Testis (tissue), 5 donors: ENCODE data around the genes RDX, ALG9 and DRD2.

DNA sequence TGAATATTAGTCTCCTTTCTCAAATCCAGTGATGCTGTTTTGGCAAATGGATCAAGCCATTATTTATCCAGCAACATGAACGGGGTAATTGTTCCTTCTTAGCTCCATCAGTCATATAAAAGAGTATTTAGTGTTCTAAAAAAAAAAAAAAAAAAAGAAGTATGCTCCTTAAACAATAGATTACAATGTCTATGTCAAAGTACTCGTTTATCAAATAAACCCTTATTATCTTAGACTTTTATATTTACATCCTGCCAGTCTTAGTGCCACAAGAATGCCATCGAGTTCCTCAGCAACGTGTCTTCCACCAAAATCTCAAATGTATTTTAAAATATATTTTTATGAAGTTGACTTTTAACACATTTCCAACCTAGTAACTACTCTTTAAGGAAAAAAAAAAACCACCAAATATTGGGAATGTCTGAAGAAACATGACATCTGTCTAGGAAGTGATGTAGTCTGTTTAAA lies 1.2 kb downstream of the RDX start:
- PRO-cap, 3 experiments: peak in 1 of 3 experiments; most common minus-strand start position 306 of the sequence (in 1)
- RAMPAGE, long total RNA, 2 experiments: no peak in any of the 2 experiments
- RRBS: no CpG with 5 or more reads among the region's 4 CpGs

DNA sequence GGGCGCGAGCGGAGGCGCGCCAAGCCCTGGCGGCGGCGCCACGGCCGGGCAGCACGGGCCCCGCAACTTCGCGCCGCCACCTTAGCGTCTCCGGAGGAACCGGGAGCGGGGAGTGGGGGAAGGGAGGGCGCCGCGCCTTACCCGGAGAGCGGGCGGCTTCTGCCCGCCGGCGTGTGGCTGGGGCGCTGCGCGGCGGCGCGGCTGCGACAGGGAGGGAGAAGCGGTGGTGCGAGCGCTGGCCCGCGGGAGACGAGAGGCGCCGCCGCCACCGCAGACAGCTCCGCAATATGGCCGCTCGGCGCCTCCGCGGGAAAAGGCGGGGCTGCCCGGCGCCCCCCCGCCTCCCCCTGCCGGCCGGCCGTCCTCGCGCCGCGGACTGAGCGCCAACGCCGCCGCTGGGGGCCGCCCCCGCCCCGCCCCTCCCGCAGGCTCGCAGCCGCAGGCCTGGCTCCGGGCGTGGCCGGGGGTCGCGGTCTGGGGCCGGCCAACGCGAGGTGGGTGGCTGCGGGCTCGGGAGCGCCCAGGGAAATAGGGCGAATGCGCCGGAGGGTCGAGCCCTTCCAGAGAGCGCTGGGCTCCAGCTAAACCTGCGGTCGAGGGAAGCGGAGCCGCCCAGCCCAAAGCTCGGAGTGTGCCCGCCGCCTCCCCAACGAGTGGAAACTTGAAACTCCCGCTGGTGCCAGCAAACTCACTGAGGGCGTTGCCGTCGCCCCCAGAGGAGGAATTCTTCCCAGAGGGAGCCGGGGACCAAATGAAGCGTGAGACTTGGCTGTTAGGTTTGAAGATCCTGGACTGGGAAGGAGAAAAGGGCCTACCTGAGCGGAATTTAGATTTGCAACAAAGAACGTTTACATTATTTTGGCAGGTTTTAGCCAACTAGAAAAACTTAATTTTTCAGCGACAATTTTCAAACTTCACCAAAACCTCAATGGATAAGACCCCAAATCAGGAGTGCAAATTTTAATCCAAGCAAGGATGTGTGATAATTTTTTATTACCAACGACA lies at the start of gene RDX:
Gene RDX (minus strand): TSS at position 289 of the 1,005 bp plus-strand sequence.
- PRO-cap, 3 experiments: peak in 3 of 3 experiments; most common plus-strand start position 166 of the sequence (in 2); most common minus-strand start position 287 of the sequence (in 3)
- RAMPAGE, long total RNA, 2 experiments: no peak in any of the 2 experiments
- RRBS: 2% methylated on average over 33 of the region's 106 CpGs

DNA sequence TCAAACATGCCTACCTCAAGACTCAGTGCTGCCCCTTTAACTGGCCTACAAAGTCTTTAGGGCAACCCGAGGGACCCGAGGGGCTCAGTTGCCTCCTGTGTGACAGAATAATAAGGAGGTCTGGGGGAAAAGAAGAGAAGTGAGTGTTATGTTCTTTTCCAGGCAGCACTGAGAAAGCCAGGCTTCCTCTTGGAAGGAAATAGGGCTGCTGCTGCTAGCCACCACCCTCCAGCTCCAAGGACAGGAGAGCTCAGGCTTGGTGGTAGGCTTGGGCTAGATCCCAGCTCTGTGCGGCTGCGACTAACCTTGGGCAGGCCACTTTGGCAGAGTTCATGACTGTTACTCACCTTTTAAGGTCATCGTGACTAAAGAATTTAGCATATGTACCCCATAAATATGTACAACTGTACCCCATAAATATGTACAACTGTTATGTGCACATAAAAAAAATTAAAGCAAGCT lies 124.9 kb upstream of the POU2AF2 start:
- PRO-cap, 3 experiments: peak in 3 of 3 experiments; most common minus-strand start position 170 of the sequence (in 3)
- RAMPAGE, long total RNA, 2 experiments: no peak in any of the 2 experiments
- RRBS: no CpG with 5 or more reads among the region's 5 CpGs

DNA sequence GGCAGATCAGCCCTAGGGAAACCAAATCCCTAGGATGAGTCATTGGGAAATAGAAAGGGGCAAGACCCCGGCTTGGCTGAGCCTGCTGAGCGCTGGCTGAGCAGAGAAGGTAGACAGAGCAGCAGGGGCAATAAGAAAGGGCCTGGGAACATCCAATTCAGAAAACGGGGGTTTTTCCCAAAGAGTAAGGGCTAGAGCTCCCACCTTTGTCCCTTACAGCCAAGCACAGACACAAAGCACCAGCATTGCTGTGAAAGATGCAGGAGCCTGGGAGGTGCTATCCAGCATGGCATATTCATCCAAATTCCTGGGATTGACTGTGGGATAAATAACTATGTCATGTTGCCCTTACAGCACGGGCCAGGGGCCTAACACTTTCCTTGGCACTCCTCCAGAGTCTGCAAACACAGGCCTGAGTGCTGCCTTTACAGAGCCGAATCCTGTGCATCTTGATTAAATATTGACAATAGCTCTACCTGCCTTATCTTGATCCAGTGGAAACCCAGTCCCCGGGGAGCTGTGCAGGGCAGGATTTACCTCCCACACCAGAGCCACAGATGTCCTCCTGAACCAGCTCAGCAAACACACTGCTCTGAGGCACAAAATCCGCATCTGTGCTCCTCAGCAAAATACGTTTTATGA lies 36.2 kb downstream of the POU2AF3 start:
- PRO-cap, 3 experiments: no peak in any of the 3 experiments
- RAMPAGE, long total RNA, 2 experiments: no peak in any of the 2 experiments
- RRBS: no CpG with 5 or more reads among the region's 8 CpGs

GRCh38 chr11:111361878-111362347 lies 17.2 kb downstream of the POU2AF1 start:
- PRO-cap, 3 experiments: no peak in any of the 3 experiments
- RAMPAGE, long total RNA, 2 experiments: no peak in any of the 2 experiments
- RRBS: no CpG with 5 or more reads among the region's 6 CpGs

DNA sequence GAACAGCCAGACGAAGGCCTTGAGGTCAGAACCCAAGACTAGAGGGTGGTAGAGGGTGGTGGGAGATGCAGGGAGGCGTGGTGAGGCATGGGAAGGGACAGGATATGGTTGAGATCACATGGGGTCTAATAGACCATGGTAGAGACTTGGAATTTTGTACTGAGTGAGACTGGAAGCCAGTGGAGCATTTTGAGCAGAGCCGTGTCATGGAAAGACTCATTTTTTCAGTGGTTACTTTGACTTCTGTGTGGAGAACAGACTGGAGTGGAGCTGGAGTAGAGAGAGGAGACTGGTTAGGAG lies 61.1 kb downstream of the SIK2 start:
- PRO-cap, 3 experiments: no peak in any of the 3 experiments
- RAMPAGE, long total RNA, 2 experiments: no peak in any of the 2 experiments
- RRBS: no CpG with 5 or more reads among the region's 3 CpGs

DNA sequence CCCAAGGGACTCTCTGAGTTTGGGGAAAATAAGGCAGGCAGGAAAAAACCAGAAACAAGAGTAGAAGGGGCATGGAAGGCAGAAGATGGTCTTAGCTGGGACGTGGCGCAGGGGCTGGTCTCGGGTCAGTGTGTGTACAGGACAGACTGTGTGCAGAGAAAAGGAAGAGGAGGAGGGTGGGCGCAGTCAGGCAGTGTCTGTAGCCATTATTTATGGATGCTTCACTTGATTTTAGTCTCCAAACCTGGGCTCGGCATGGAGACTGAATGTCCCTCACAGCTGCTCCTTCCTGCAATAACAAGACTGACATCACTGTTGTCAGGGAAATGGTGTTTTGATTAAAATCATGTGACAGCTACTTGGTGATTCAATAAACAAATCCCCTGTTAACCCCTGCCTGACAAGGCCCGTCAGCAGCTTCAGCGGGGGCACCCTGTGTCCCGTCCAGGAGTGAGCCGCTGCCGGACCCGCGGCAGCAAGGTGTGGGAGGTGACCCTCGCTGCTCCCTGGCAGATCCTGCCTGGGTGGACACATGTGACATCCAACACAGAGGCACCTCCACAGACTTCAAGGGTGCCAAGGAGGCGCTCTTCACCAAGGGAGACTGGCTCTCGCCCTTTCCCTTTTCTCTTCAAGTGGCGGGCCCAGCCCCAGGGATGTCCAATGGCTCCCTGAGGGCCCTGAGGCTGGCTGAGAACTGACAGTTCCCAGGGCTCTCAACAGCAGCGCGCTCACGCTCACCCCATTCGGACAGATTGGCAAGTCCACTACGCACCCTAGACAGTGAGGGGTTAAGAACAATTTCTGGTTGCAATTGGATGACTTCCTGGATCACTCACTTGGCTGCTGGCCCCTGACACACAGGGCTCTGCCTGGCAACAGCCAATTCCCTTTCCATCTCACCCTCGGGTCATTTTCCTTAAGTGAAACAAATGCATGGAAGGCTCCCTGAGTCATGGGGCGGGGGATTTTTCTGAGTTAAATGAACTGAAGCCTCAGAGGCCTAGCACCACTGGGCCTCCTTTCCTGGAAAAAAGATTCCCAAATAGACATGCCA lies 30.8 kb downstream of the PPP2R1B start:
- PRO-cap, 3 experiments: peak in 3 of 3 experiments; most common plus-strand start position 981 of the sequence (in 2); most common minus-strand start position 299 of the sequence (in 2)
- RAMPAGE, long total RNA, 2 experiments: no peak in any of the 2 experiments
- RRBS: no CpG with 5 or more reads among the region's 23 CpGs

DNA sequence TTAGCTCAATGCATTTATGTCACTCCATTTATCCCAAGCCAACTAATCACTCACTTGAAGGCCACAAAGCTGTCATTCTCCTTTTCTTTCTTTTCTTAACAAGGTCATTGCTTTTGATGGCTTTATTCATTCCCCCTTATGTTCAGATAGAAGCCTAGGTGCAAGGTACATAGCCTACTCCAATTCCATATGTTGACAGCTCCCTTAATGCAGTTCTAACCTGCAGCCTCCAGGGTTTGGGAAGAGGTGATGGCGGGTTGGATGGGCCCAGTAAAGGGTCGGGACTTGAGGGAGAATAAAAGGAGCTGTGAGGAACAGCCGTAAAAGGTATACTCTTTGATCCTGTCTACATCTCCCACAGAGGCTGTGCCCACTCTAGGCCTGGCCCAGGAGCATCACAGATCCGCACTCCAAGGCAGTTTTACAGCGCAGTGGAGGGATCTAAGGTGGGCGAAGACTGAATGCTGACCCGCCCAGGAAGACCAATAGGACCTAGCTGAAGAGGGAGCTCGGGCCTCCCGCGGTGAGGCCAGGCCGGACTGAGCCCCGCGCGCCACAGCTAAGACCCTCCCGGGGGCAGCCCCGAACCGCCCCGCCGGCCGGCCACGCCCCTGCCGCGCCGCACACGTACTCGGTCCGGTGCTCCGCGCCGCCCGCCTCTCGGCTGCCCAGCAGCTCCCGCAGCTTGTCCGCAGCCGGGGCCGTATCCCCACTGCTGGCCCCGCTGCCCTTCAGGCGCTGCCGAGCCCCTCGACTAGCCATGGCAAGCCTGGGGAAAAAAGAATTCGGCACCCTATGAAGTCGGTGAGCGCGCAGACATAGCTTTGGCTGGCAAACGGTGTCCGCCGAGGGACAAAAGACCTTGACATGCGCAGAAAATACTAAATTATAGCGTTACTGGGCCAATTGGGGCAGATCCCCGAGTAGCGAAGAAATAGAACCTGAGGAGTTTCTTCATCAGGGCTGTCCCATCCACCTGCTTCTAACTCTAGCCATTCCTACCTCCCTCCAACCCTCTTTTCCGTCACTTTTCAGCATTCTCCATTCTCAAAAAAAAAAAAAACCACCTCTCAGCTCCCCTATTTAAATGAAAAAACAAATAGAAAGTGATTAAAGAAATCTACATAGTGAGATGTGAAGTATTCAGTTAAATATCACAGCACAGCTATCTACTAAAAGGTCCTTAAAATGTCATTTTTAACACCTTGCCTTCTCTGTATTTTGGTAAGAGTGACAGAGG lies at the start of gene ALG9:
Gene ALG9 (minus strand): TSS at position 861 of the 1,240 bp plus-strand sequence.
- PRO-cap, 3 experiments: peak in 3 of 3 experiments; most common plus-strand start position 628 of the sequence (in 3); most common minus-strand start position 557 of the sequence (in 3)
- RAMPAGE, long total RNA, 2 experiments: start-site peak on the minus strand in 2 of 2 experiments, centred at positions 567 to 813 of the sequence, 46 to 208 reads per replicate
- RRBS: 1% methylated on average over 15 of the region's 52 CpGs

DNA sequence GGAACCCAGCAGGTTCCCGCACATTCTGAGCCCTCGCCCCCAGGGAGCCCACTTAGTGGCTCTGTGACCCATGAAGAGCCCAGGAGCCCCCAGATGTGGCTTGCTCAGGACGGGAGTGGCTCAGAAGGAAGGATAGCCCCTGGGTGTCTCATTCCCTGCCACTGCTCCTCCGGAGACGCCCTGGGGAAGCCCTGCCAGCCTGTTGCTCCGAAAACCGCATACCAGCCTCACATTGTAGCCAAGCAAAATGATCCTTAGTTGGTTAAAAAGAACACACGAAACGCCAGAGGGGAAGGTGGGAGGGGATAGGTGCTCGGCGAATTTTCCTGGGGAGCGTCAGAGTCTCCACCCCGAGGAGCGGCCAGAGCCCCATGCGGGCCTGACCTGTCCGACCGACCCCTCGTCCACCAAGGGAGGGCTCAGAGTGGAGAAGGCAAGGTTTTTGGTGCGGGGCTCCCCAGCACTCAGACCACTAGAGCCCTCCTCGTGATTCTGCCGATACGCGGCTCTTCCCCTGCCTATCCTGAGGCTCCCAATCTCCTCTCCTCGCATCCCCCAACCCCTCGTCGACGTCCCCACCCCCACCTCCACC lies 39.5 kb downstream of the DIXDC1 start:
- PRO-cap, 3 experiments: peak in 3 of 3 experiments; most common plus-strand start position 364 of the sequence (in 3); most common minus-strand start position 525 of the sequence (in 3)
- RAMPAGE, long total RNA, 2 experiments: no peak in any of the 2 experiments
- RRBS: no CpG with 5 or more reads among the region's 27 CpGs

GRCh38 chr11:111984893-111985568 lies 40.2 kb upstream of the DLAT start:
- PRO-cap, 3 experiments: no peak in any of the 3 experiments
- RAMPAGE, long total RNA, 2 experiments: no peak in any of the 2 experiments
- RRBS: no CpG with 5 or more reads among the region's 3 CpGs

DNA sequence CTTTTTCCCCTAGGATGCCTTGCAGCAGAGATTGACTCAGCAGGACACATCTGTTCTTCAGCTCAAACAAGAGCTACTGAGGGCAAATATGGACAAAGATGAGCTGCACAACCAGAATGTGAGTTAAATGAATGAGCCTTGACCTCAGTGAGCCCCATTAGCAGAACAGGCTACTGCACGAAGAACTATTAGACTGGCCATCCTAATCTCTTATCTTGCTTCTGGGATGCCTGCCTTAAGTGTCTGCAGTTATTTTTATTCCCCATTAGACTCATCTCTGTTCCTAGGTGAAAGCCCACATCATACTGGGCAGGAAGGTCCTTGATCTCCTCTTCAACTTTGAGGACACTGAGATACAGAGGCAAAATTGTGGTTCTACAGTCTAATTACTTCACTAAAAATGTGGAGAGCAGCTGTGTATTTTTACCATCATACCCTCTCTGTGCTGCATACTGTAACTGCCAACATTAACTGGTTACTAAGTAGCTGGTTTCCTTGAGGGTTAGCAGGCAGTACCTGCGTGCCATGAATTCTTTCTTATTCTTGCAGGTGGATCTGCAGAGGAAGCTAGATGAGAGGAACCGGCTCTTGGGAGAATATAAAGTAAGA lies 32.7 kb upstream of the DLAT start:
- PRO-cap, 3 experiments: no peak in any of the 3 experiments
- RAMPAGE, long total RNA, 2 experiments: no peak in any of the 2 experiments
- RRBS: no CpG with 5 or more reads among the region's 3 CpGs

GRCh38 chr11:112006577-112007477 lies 18.4 kb upstream of the DLAT start:
- PRO-cap, 3 experiments: no peak in any of the 3 experiments
- RAMPAGE, long total RNA, 2 experiments: no peak in any of the 2 experiments
- RRBS: no CpG with 5 or more reads among the region's 11 CpGs

- PRO-cap, 3 experiments: no peak in any of the 3 experiments
- RAMPAGE, long total RNA, 2 experiments: no peak in any of the 2 experiments
- RRBS: no CpG with 5 or more reads among the region's 9 CpGs
Measured at GRCh38 chr11:112016130-112016897, 8.9 kb upstream of the DLAT start.

GRCh38 chr11:112225684-112226221 lies 475 bp upstream of the PTS start:
- PRO-cap, 3 experiments: no peak in any of the 3 experiments
- RAMPAGE, long total RNA, 2 experiments: no peak in any of the 2 experiments
- RRBS: no CpG with 5 or more reads among the region's 13 CpGs

DNA sequence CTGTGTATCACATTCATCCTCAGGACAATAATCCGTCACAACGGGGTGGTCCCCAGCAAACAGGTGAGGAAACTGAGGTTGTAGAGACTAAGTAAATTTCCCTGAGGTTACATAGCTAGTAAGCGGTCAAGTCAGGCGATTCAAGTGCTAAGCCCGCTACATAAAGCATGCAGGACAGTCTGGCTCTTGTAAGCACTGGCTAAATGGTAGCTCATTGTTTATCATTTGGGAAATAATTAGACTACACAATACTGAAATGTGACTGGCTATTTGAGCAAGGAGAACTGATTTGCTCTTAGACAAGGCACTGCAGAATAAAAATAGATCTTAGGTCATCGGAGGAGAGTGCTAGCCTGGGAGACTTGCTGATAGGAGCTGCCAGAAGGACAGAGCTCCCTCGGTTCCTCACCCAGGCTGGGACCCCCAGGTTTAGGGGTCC lies 184.5 kb upstream of the NCAM1 start:
- PRO-cap, 3 experiments: no peak in any of the 3 experiments
- RAMPAGE, long total RNA, 2 experiments: no peak in any of the 2 experiments
- RRBS: no CpG with 5 or more reads among the region's 7 CpGs

GRCh38 chr11:113056801-113057534 lies 95.7 kb downstream of the NCAM1 start:
- PRO-cap, 3 experiments: no peak in any of the 3 experiments
- RAMPAGE, long total RNA, 2 experiments: no peak in any of the 2 experiments
- RRBS: no CpG with 5 or more reads among the region's 5 CpGs

DNA sequence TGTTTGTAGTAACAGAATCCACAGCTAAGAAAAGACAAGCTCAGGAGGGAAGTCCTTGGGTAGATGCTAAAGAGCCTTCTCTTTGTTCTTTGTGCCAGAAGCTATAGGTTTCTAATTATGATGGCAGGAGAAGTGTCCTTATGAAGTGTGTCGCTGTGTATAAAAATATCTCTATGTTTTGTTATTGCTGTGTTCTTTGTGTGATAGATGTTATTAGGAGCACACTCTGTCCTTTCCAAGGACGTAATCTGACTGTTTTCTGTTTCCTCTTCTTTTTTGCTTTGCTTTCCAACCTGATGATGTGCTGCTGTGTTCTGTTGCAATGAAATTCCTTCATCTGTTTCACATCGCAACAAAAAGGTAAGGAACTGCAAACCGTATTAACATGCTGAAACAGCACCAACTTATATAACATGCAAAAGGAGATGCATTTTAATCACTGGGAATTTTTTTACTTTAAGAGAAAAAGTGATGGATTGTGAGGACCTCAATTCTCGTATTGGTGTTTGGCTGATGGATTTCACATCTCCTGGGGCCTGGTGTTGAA lies 171.9 kb downstream of the NCAM1 start:
- PRO-cap, 3 experiments: peak in 1 of 3 experiments; most common minus-strand start position 175 of the sequence (in 1)
- RAMPAGE, long total RNA, 2 experiments: start-site peak on the plus strand in 1 of 2 experiments, centred at position 285 of the sequence, 26 reads per replicate
- RRBS: no CpG with 5 or more reads among the region's 5 CpGs

- PRO-cap, 3 experiments: no peak in any of the 3 experiments
- RAMPAGE, long total RNA, 2 experiments: no peak in any of the 2 experiments
- RRBS: no CpG with 5 or more reads among the region's 4 CpGs
Measured at GRCh38 chr11:113155946-113156748, 158.2 kb upstream of the TTC12 start.

DNA sequence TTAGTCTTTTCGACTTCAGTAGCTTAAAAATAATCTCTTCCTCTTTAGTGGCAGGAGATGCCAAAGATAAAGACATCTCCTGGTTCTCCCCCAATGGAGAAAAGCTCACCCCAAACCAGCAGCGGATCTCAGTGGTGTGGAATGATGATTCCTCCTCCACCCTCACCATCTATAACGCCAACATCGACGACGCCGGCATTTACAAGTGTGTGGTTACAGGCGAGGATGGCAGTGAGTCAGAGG lies 110.2 kb upstream of the TTC12 start:
- PRO-cap, 3 experiments: no peak in any of the 3 experiments
- RAMPAGE, long total RNA, 2 experiments: no peak in any of the 2 experiments
- RRBS: no CpG with 5 or more reads among the region's 8 CpGs

DNA sequence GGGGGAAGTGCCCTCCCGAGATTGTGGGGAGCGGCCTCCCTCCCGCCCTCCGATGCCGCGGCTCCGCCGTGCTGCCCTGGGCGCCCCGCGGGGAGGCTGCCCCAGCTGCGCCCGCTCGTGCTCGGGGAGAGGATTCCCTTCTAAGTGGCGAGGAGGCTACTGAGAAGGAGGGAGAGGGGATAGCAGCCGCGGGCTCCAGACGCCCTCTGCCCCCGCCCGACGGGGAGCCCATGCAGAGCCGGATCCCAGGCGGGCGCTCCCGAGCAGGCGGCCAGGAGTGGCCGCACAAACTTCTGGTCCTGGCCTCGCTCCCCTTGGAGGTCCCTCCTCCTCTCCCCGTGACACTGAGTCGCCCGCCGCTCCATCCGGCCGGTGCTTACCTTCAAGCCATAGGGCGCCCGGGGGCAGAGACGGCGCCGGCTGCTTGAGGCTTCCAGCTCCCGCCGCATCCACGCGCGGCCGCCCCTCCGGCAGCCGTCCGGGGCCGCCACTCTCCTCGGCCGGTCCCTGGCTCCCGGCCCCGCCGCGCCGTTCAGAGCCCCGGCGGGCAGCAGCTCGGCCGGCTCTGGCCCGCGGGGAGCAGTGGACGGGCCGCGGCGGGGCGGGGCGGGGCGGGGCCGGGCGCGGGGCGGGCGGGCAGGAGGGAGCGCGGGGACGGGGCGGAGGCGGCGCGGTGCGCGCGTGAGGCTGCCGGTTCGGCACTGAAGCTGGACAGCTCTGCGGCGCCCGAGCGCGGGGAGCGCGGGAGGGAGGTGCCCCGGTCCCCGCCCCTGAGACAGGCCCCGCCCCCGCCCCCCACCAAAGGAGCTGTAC lies at the start of gene DRD2:
Gene DRD2 (minus strand): TSS at position 703 of the 813 bp plus-strand sequence.
- PRO-cap, 3 experiments: no peak in any of the 3 experiments
- RAMPAGE, long total RNA, 2 experiments: no peak in any of the 2 experiments
- RRBS: 2% methylated on average over 35 of the region's 98 CpGs